Progenitor cell of endocrine pancreas (in vitro differentiated cells): ENCODE results near the genes GPN2, SLC9A1 and WDTC1.

DNA sequence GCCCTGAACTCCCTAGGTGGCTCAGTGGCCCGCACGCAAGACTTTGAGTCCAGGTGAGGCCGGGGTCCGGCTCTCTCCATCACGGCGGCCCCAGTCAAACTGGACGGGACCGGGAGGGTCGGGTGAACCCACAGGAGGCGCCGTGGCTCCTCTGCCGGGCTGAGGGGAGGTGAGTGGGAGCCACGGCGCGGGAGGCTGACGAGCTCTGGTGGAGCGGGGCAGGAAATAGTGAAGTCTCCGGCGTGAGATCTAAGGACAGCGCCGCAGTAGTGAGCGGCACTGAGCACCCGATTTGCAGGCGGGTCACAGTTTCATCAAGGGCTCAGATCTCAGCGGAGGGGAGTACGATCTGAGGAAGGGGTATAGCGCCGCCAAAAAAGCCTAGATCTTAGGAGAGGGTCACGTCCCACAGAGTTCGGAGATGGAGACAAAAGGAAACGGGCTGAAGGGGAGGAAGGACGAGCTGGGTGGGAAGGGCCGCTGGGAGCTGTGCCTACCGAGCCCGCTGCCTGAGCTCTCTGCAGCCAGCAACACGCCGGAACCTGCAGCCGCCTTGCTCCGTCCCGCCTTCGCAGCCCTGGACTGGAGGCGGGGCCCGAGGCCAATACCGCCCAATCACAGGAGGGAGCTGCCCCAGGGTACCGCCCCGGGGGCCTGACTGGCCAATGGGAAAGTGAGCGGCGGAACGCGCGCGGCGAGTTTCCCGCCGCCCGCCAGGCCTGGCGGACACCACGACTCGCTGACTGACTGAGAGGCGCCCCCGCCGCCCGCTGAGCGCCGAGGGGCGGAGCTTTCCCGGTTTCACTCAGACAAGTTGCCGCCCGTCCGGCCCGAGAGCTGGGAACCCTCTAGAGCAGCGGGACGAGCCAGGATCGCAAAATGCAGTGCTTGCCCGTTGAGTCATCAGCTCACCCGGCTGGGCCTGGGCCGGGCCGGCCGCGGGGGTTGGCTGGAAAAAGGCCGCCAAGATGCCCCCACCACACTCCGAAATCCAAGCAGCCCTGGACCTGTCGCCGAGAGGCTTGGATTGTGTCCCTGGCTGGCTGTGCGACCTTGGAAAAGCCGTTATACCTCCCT lies 1.9 kb downstream of the SFN start:
- PRO-cap = bidirectional peak, plus-strand start at position 840 of the sequence, minus-strand start at position 520 of the sequence

GRCh38 chr1:26890186-26890981 lies at the start of gene GPN2:
Gene GPN2, minus strand, starts transcription at chr1:26890283.
- PRO-cap = bidirectional peak, plus-strand start at chr1:26890359, minus-strand start at chr1:26890274

DNA sequence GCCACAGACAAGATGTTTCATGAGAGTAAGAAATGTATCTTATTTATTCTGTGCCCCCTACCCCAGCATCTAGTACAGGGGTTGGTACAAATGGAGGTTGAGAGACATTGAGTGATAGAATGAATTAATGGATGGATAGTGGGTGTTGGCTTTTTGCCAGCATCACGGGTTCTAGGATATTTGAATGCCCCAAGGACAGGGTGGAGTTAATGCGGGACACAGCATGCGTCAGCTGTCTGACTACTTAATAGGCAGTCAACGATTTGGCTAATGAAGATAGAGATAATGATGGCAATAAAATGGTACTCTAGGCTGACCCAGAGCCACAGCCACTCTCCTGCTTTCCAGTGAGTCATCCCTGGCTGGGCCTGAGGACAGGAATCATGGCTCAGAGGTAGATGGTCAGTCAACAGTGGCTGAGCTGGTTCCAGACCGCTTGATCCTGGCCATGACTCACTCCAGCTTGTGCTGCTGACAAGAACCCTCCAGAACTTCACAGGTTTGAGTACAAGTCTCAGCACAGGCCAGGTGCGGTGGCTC lies 6.3 kb downstream of the NR0B2 start:
- PRO-cap = no peak

- PRO-cap = no peak
Observed at GRCh38 chr1:26915120-26915878, 1.5 kb upstream of the NR0B2 start.

DNA sequence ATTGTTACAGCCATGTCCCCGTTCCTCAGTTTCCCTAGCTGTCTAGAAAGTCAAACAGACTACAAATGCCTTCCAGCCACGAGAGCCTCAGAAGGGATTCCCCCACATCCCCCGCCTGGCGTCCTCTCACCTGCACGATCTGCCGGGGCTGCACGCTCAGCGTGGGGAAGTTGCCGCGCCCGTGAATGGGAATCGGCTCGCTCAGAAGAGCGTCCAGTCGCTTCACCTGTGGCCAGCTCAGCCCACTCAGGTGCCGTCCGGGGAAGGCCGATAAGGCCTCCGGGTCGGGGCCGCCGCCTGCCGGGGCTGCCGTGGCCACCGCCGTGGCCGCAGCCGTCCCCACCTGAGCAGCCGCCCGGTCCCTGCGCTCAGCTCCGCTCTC lies 382 bp downstream of the TENT5B start:
- PRO-cap = no peak

GRCh38 chr1:27109662-27110243 lies 45.2 kb downstream of the SLC9A1 start:
- PRO-cap = no peak

DNA sequence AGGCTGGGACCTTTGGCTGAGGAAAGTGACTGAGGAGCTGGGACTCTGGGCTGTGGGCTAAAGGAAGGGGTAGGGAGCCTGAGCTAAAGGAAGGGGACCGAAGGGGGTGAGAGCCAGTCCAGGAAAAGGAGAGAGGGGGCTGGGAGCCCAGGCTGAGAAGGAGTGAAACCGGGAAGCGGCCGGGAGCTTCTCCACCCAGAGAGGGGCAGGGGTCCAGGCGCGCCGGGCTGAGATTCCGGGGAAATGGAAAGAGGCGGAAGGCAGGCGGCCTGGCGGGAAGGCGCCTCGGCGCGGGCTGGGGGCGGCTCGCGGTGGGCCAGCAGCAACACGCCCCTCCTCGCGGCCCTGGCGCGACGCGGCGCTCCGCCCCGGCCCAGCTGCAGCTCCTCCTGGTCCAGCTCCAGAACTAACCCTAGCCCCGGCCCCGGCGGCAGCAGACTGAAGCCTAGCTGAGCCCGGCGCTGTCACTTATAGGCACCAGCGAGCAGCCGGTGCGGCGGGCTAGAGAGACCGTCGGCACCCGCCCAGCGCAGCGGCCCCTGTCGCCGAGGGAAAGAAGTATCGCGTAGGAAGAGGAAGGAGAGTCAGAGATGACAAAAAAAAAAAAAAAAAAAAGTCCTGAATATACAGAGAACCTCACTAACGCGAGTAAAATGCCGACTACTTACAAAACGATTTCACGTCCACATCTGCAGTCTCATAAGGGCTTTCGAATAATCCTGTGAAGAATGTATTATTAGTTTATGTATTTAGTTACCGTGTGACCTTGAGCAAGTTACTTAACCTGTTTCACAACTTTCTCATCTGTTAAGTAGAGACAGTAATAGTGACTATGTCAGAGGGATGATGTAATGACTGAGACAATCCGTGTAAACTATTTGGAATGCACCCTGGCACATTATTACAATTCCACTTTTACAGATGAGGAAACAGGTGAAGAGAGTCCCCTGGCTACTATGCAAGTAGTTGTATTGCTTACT lies at the start of gene SLC9A1:
Gene SLC9A1, minus strand, starts transcription at position 440 of the 980 bp plus-strand sequence.
- PRO-cap = bidirectional peak, plus-strand start at position 651 of the sequence, minus-strand start at position 440 of the sequence

- PRO-cap = bidirectional peak, plus-strand start at chr1:27234538, minus-strand start at chr1:27234247; bidirectional peak, plus-strand start at chr1:27234727, minus-strand start at chr1:27234722
Observed at GRCh38 chr1:27234159-27234823, at the start of gene WDTC1. Gene WDTC1, plus strand, starts transcription at chr1:27234632.

DNA sequence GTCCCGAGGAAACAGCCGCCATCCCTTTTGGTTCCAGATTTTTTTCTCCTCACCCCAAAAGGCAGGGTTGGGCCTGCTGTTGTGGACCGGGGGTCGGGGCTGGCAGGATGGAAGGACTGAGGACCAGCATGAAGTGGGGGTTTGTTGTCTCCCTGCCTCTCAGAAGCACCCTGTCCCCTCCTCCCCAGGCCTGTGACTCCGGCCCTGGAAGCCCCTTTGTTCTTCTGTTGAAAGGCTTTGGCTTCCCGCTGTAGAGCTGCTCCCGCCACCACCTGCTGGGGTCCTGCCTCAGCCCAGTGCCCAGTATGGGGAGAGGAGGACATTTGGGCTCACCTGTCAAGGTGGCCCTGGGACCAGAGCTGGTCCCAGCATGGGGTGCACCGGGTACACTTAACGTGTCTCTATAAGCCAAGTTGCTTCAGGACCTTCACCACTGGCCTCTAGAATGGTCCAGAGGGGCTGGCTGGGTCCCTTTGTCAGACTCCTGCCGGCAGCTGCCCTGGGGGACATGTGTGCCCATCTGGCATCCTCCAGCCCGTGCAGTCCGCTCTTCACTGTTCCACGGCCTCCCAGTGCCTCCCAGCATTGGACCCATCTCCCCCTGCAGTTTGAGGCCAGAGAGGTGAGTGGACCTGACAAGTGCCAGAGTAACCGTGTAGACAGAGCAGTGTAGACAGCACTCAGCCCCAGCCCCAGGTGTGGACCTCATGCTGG lies 6.2 kb upstream of the SYTL1 start:
- PRO-cap = no peak

DNA sequence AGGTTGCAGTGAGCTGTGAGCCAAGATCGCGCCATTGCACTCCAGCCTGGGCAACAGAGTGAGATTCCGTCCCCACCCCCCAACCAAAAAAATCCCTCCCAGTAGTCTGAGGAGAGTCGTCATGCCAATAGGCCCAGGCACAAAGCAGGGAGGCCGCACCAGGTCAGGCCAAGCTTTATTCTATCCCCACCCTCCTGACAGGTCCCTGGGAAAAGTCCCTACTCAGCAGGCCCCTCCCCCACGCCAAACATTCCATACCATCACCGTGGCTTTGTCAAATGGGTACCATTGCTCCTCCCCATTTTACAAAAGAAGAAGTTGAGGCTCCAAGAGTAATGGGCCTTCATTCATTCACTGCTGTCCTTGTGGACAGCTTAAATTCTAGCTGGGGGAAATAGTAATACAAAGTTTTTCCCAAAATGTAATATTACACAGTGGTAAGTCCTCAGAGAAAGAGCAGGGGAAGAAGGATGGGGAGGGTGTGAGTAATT lies 5.4 kb downstream of the GPR3 start:
- PRO-cap = no peak

DNA sequence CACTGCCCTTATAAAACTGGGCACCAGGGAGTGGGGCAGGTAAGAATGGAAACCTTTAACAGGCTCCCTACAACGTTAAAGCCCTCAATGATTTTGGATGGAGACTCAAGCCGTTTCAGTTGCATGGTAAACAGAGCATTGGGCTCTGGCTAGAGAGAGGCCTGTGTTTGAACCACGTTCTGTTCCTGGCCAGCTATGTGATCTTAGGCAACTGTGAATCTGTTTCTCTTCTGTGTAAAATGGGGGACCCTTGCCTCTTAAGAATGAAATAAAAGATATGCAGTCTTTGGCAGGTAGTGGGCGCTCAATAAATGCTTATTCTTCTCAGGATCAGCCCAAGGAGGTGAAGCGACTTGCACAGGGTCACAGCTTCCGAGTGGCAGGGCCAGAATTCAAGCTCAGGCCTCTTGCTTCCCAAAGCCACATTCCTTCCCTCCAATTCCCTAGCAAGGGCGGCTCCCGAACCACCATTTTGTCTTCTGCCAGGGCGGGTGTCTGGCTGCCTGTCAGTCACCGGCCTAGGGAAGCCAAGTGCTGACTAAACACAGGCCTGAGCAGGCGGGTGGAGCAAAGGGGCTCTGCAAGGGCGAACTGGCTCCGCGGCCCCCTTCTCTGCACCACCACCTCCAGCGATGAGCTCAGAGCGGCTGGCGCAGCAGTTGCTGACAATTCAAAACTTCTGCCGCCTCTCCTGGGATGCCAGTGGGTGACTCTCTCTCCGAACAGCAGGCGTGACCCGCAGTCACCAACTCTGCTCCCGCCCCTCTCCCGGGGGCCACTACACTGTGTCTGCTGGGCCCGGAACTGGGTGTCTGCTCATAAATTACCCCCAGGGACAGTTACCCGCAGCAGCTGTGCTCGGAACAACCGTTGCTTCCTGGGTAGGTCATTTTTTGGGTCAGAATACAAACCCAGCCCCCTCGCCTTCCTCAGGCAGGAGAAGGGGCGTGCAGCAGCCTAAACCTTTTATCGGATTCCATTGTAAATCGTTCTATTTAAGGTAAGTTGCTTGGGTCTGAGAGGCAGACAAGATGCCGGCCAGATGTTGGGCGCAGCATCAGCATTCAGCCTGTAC lies 10.8 kb downstream of the GPR3 start:
- PRO-cap = no peak

- PRO-cap = no peak
Observed at GRCh38 chr1:27403912-27404301, 11.5 kb downstream of the GPR3 start.

- PRO-cap = no peak
Observed at GRCh38 chr1:27418184-27419265, 26.1 kb downstream of the GPR3 start.

- PRO-cap = no peak
Observed at GRCh38 chr1:27429870-27430305, 37.5 kb downstream of the GPR3 start.

- PRO-cap = no peak
Observed at GRCh38 chr1:27529697-27530009, 39.7 kb upstream of the WASF2 start.

DNA sequence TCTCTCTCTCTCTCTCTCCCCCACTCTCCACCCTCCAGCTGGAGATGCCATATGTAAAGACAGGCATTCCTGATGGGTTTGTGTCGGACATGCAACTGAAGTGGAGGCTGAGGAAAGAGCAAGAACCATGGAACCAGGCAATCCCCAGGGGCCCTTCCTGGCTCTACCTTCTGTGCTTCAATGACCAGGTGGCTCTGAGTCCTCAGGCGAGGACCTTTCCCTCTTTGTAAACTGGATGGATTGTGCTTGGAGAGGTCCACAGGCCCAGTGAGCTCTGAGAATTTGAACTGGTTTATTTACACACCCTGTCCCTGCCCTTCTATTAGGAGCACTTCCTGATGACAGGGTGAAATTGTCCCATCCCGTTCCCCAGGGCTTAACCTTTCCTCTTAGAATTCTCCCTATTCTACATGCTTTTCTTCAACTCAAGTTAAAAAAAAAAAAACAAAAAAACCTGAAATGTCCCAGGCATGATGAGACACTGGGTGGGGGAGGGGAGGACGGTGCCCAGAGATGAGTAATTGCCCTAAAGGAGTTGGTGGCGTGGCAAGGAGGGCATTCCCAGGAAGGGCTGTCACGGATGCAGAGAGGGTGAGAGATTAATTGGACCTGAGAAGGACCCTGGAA lies 50.1 kb upstream of the WASF2 start:
- PRO-cap = no peak

DNA sequence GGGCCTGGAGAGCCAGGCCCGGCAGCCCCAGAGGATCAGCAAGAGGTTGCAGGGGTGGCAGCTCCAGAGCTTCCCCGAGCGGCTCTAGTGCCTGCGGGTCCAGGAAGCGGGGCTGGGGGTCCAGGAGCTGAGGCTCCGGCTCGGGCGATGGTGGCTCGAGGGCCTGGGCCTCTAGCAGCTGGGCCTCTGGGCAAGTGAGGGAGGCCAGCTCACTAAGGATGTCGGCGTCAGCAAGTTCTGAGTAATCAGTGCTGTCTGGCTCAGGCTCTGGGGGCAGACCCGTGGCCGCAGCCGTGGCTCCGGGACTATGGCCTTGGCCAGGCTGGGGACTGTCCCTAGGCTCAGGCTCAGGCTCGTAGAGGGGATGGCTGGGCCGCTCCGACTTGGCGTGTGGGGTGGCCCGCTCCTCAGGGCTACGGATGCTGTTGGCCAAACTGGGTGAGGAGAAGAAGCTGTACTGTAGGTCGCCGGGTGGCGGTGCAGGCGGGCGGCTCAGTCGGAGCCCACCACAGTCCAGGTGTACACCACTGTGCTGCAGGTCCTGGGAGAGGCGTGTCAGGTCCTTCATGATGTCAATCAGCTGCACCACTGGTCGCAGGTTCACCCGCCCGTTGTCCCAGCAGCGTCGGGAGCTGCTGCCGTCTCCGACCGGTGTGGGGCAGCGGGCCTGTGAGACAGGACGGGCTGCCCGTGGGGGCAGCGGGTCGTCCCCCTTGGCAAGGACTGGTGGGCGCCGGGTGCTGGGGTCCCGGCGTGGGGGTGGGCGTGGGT lies 52.6 kb downstream of the AHDC1 start:
- PRO-cap = no peak

GRCh38 chr1:27564753-27565563 lies 39.0 kb downstream of the AHDC1 start:
- PRO-cap = no peak

DNA sequence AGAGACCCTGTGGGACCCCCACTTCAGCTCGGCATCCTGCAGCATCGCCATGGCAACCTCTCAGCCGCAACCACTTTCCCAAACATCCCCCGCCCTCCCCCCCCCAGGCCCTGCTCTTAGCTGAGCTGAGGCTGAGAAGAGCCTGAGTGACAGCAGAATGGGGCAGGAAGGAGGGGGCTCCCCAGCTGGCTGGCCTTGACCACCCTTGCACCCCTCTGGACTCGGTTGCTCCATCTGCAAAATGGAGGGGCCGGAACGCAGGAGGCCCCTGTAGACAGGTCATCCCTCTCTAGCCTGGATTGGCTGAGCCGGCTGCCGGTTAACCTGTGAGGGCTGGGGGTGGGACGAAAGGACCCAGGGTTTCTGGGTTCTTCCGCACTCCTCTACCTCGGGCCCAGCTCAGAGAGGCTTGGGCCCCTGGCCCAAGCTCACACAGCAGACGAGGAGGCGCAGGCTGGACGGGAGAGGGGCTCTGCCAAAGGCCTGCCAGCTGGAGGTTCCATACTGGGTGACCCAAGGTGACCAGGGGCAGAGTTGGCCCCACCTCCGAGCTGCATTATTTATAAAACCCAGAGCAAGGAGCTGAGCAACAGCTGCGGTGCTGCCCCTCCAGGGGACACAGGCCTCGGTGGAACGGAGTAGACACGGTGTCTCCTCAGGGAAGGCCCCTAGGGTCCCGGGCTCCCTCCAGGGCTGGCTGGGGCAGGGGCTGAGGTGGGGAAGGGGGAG lies 11.3 kb downstream of the AHDC1 start:
- PRO-cap = no peak

DNA sequence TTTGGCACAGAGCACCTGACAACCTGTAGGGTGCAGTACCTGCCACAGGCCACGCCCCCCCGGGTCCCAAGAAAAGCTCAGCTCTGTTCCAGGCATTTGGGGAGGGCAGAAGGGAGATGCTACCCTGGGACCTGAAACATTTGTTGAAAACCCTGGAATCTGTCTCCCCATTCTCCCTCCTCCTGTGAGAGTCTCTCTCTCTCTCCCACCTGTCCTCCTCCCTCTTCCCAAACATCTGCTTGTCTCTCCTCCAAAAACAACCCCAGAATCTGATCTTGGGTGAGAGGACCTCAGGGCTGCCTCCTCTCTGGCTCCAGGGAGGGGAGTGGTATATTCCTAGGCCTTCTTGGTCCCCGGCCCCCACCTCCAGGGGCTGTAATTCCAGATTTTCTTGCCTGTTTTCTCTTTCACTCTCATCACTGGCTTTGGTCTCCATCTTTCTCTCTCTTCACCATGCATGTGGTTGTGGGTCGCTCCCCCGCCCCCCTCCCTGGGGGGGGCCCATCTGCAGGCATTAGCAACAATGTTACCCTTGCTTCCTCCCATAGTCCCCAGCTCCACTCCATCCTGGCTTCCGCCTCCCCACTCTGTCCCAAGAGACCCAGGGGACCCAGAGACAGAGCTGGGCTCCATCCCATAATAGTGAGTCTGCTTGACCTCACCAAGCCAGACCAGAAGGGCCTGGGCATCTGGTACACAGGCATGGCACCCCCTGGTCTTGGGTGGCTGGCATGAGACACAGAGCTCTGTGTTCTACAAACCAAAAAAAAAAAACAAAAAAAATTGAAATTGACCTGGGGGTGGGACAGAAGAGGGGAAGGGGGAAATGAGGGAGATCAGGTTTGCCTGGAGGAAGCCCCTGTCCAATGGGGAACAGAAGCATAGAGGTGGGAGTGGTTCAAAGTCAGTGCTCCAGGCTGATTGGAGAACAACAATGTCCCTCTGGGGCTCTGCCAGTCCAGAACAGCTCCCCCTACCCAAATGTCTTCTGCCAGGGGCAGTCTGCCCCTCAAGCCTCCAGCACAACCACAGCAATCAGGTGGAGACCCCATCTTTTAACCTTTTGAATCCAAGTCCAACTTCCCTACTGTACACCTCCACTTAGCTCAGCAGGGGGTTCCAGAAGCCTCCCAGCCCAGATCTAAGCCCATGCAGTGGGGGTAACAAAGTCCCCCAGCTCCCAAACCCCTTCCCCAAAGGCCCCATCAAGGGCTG lies 3.8 kb downstream of the AHDC1 start:
- PRO-cap = no peak